Vein endothelial cell (primary cell): ENCODE results near the gene TSPAN5.

- CAGE, long polyA plus RNA: no peak
Measured at GRCh38 chr4:95051322-95051869, 293.6 kb downstream of the BMPR1B start.

GRCh38 chr4:95548275-95548604 lies 533 bp downstream of the UNC5C start:
- CAGE, long polyA plus RNA: no peak

DNA sequence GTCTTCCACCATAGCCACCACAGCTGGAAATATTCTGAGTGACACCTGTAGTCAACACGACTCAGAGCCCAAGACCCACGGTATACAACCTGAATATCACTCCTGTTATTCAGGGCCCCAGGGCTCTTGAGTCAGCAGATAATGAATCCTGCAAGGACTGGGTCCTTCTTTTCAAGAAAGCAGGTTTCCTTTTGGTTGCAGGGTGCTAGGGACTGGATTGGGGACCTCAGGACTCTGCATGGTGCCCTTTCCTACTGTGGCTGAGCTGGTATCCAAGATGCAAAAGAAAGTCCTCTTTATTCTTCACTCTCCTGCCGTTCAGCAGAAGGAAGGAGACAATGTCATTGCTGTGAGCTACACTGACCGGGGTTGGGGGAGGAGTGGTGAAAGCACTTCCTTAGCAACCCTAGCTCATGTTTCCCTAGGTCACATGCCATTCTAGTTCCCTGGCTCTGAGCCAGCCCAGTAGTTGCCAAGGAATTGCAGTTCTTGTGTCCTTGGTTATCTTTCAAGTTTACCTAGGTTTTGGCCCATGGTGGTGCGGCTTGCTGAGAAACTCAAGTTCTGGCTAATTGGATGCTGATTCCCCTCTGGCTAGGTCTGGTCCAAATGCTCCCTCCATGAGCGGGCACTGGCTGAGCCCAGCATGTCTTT lies 23.7 kb upstream of the UNC5C start:
- CAGE, long polyA plus RNA: no peak

GRCh38 chr4:96598388-96598759 lies 758.5 kb downstream of the PDHA2 start:
- CAGE, long polyA plus RNA: no peak

- CAGE, long polyA plus RNA: no peak
Measured at GRCh38 chr4:96983871-96984216, 1144.0 kb downstream of the PDHA2 start.

DNA sequence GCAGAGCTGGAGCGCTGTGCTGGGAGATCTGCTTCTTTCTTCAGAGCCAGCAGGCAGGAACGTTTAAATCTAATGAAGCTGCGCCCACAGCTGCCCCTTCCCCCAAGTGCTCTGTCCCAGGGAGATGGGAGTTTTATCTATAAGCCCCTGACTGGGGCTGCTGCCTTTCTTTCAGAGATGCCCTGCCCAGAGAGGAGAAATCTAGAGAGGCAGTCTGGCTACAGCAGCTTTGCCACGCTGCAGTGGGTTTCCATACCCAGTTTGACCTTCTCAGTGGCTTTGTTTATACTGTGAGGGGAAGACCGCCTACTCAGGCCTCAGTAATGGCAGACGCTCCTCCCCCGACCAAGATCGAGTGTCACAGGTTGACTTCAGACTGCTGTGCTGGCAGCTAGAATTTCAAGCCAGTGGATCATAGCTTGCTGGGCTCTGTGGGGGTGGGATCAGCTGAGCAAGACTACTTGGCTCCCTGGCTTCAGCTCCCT lies 1105.6 kb downstream of the STPG2 start:
- CAGE, long polyA plus RNA: no peak

- CAGE, long polyA plus RNA: no peak
Measured at GRCh38 chr4:98315271-98315693, 54.1 kb downstream of the RAP1GDS1 start.

GRCh38 chr4:98446399-98447142 lies 185.4 kb downstream of the RAP1GDS1 start:
- CAGE, long polyA plus RNA: no peak

DNA sequence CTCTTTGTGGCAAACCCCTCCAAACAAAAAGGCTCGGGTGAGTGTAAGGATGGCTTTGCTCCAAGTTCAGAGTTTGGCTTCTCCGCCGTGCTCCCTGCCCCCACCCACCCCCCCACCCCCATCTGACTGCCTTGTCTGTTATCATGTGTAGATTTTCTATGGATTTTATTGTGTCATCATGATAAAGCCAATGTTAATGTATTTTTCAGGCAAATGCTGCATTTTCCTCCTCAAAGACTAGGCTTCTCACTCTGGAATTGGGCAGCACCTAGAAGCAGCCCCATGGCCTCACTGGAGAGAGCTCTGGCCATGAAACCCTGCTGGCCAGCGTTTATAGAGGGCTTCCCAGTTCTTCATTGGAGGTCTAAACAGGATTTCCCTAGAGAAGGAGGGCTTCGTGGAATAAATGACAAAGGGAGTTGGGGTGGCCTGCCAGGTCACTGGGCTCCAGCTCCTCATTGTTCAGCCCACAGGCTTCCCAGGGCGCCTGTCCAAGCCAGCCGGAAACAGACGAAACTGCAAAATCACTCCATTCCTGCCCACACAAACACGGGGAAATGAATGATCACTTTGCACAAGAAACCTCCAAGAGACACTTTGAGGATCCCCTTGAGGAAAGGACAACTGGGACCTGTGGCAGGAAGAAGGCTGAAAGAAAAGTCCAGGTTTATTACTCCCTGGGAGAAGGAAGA lies 189.8 kb downstream of the TSPAN5 start:
- CAGE, long polyA plus RNA: no peak

- CAGE, long polyA plus RNA: no peak
Measured at GRCh38 chr4:98625986-98626849, 32.2 kb downstream of the TSPAN5 start.

GRCh38 chr4:98657903-98659035 lies at the start of gene TSPAN5:
Gene TSPAN5 (minus strand): TSS chr4:98658611.
- CAGE, long polyA plus RNA: no peak

- CAGE, long polyA plus RNA: no peak
Measured at GRCh38 chr4:98688771-98689307, 30.4 kb upstream of the TSPAN5 start.

GRCh38 chr4:98811149-98811625 lies 117.7 kb downstream of the EIF4E start:
- CAGE, long polyA plus RNA: no peak

GRCh38 chr4:98929841-98930346 lies 961 bp upstream of the EIF4E start:
- CAGE, long polyA plus RNA: no peak

DNA sequence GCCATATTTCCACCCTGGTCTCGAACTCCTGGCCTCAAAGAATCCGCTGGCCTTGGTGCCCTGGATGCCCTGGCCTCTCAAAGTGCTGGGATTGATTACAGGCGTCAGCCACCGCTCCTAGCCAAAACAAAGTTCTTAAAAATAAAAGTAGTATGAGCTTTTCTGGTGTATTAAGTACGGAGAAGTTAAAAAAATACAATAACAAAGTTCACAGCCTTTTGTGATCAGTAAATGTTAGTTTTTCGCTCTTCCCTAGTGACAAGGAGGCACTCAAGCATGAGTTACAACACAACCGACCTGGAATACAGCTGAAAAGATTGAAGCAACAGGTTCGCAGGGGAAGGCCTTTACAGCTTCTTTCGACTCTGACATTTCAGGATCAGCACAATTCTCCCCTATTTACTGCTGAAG lies 972 bp upstream of the METAP1 start:
- CAGE, long polyA plus RNA: no peak

DNA sequence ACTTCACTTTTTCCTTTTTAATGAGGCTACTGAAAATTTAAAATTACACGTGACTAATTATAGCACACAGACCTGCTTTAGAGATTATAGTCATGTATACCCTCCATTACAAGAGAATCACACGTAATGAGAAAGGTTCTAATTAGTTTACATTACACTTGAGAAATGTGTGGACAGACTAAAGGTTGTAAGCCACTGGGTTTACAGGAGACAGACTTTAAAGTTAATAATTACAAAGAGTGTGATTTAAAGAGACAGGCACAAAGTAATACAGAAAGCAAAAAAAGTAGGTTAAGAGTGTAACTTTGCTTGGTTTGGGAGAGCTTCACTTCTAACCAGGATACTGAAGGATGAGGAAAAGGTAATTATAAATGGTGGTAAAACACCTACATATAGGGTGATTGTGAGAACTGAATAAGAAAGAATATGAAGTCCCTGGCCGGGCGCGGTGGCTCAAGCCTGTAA lies 2.3 kb downstream of the ADH5 start:
- CAGE, long polyA plus RNA: no peak

DNA sequence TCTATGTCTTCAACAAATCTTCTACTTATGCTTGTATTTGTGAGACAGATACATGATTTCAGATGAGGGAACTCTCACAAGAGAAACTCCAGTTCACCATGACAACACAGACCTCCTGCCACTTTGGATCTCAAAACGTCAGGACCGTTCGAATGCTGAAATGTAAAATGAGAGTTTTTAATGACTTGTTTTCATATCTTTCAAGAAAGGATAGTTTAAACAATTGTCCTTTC lies 22.2 kb downstream of the ADH7 start:
- CAGE, long polyA plus RNA: no peak

DNA sequence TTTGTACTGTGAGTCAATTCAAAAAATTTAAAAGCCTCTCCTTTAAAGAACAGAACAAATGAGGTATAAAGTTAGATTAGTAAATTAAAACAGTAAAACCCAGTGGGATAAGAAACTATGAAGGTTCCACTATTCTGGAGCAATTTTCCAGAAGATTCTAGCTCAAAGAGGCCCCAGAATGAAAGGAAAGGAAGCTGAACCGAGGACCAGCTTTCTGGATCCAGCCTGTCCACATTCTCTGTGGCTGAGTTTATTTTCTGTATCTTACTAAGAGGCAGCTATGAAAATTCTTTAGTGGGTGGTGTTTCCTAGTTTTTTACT lies 11.8 kb downstream of the DAPP1 start:
- CAGE, long polyA plus RNA: no peak

- CAGE, long polyA plus RNA: no peak
Measured at GRCh38 chr4:99847295-99847742, 30.7 kb downstream of the DAPP1 start.

DNA sequence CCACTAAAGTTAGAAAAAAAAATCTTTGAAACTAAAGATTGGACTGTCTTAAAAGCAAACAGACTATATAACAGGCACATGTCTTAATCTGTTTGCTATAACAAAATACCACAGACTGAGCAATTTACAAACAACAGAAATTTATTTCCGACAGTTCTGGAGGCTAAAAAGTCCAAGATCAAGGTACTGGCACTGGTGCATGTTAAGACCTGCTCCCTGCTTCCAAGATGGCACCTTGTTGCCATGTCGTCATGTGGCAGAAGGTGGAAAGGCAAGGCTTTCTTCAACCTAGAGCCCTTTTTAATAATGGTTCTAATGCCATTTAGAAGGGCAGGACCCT lies 72.0 kb upstream of the H2AZ1 start:
- CAGE, long polyA plus RNA: no peak